Thoracic aorta (tissue), 1 donor: Measurements from ENCODE around the gene ACBD5.

- RAMPAGE, long total RNA, result no peak
These were observed 110.0 kb downstream of the MYO3A start for GRCh38 chr10:26043951-26044485.

- RAMPAGE, long total RNA, result no peak
These were observed 7.3 kb upstream of the APBB1IP start for GRCh38 chr10:26430832-26431316.

- RAMPAGE, long total RNA, result no peak
These were observed 18.9 kb downstream of the APBB1IP start for GRCh38 chr10:26457091-26457422.

DNA sequence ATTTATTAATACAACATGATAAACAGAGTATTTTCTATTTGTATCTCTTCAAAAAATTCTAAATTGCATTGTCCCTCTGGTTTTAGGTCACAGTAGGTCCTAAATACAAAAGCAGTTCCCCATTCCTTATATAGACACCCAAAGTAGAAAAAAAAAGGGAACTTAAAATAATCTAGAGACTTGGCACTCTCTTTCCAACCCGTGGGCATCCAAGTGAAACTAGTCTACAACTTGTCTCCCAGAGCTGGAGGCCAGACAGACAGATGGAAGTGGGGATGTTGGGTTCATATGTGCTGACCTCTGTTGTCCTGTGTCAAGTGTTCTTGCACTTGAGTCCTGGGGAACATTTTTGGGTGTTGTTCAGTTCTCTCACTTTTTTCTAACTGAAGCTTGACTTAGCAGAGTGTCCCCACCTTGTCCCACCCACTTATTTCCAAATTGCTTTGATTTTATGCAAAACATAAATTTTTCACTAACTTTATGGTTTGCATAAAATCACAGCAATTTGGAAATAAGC, 42.8 kb downstream of the APBB1IP start:
- RAMPAGE, long total RNA, result no peak

- RAMPAGE, long total RNA, result no peak
These were observed 67.8 kb downstream of the APBB1IP start for GRCh38 chr10:26506008-26506280.

- RAMPAGE, long total RNA, result no peak
These were observed 1.2 kb downstream of the ABI1 start for GRCh38 chr10:26859522-26860003.

- RAMPAGE, long total RNA, result no peak
These were observed 406 bp downstream of the YME1L1 start for GRCh38 chr10:27153771-27154185.

DNA sequence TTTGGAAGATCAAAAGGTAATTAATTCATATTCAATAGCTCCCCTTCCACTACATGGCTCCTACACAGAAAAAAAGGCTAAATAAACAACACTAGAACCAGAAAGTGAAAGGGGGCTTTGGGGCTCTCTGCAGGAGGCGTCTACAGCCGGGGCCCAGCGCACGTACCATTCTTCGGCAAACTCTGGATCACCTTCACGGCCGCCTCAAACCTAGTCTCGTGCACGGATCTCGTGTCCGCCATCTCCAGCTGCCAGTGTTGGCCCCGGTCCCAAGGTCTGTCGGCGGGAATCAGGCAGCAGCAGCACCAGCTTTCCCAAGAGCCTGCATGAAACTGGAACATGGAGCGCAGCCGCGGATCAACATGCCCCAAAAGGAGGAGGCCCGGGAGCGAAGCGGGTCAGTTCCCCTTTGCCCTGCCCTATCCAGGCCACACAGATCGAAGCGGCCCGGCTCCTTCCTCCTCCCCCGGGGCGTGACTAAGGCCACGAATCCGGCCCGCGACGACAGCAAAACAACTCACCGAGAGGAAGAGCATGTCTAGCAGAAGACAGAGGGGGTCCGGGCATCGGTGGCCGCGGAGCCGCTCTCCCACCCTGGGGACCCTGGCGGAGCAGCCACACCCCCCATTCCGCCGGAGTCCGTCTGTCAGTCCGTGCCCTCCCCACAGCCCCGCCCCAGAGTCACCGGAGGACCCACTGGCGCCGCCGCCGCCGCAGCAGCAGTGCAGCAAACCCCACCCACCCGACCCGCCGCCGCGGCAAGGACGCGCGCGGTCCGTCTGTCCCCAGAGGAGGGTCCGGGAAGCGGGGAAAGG, at the start of gene ACBD5:
Gene ACBD5, minus strand, starts transcription at position 645 of the 815 bp plus-strand sequence.
- RAMPAGE, long total RNA, result start-site peak on the minus strand centred at position 367 of the sequence, 64 bp wide, 23 reads; start-site peak on the minus strand centred at position 646 of the sequence, 41 bp wide, 41 reads

GRCh38 chr10:27354720-27355042, 114.1 kb upstream of the ACBD5 start:
- RAMPAGE, long total RNA, result no peak

GRCh38 chr10:28196613-28197342, 106.1 kb downstream of the MPP7 start:
- RAMPAGE, long total RNA, result no peak

- RAMPAGE, long total RNA, result no peak
These were observed 64.4 kb downstream of the MPP7 start for GRCh38 chr10:28238346-28238911.

DNA sequence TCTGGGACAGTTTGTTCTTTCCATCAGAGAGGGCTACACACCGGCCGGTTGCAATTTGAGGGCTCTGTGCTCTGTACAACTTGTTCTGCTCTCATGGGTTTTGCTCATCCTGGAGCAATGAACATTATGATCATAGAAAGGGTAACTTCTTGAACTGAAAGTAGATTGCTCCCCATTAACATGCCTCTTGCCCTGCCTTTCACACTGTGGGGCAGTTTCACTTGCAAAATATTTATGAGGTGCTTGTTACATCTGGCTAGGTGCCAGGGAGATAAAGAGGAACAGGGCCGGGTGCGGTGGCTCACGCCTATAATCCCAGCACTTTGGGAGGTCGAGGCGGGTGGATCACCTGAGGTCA, 97.3 kb upstream of the MPP7 start:
- RAMPAGE, long total RNA, result no peak

- RAMPAGE, long total RNA, result no peak
These were observed 100.8 kb upstream of the WAC start for GRCh38 chr10:28432229-28432465.

DNA sequence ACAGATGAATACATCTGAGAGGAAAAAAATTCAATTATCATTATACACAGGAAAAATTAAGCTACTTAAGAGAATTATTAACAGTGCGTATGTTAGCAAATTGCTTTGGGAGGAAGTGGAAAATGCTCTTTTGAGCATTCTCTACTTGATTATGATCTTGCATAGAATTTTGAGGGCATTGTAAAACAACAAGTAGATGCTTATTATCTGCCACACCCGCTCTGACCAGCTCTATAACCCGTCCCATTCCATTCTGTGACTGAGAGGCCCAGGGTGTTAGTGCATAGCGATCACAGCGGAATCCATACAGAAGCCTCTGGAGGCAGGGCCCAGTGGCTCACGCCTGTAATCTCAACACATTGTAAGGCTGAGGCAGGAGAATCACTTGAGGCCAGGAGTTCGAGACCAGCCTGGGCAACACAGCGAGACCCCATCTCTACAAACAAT, 40.4 kb upstream of the WAC start:
- RAMPAGE, long total RNA, result no peak

- RAMPAGE, long total RNA, result no peak
These were observed 36.4 kb upstream of the WAC start for GRCh38 chr10:28496491-28496914.

DNA sequence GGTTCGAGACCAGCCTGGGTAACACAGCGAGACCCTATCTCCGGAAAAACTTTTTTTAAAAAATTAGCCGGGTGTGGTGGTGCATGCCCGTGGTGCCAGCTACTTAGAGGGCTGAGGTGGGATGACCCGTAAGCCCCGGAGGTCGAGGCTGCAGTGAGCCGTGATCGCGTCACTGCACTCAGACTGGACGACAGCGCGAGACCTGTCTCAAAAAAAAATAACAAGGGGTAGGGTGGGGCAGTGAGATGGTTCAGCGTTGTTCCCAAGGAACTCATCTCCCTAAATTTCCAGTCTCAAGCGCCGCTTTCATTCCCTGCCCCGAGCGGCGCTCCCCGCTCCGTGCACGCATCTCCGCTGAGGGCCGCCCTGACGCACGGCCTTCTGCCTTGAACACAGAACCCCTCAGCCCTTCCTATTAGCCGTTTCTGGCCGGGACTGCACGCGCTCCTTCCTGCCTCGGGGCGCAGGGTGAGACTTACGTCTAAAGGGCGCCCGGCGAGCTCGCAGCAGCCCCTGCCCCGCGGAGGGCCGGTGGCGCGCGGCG, 883 bp upstream of the WAC start:
- RAMPAGE, long total RNA, result no peak

DNA sequence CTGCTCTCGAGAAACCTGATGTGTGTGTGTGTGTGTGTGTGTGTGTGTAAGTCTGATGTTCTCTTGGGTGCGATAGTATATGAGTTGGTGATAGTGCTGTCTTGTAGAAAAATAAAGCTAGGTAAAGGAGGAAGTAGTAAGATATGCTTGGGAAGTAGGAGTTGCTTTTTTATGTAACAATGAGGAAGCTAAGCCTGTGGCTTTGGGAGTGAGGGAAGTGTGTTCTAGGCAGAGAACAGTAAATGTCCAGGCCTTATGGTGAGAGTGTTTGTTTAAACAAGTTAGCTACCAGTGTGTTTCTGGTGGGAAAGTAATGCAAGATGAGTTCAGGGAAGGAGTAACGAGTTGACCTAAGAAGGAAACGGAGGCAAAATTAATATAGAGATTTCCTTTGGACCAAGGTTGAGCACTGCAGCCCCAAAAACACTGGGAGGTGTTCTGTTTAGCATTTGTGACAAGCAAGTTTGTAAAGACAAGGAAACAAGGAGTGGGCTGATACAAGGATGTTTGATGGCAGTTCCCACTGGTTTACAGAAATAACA, 26.3 kb downstream of the WAC start:
- RAMPAGE, long total RNA, result no peak

GRCh38 chr10:28589374-28589856, 56.5 kb downstream of the WAC start:
- RAMPAGE, long total RNA, result no peak

GRCh38 chr10:28611614-28612272, 65.6 kb upstream of the BAMBI start:
- RAMPAGE, long total RNA, result no peak

DNA sequence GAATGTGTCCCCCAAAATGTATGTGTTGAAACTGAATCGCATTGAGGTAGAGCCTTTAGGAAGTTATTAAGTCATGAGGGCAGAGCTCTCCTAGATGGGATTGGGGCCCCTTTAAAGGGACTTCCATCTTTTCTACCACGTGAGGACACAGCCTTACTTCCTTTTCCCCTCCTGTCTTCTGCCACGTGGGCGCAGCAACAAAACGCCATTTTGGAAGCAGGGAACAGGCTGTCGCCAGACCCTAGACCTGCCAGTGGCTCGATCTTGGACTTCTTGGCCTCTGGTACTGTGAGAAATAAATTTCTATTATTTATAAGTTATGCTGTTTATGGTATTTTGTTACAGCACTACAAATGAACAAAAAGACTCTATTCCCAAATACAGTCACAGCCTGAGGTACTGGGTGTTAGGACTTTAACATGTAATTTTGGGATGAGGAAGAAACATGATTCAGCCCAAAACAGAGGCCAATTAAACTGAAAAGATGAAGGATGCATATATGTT, 201.4 kb upstream of the LYZL1 start:
- RAMPAGE, long total RNA, result no peak